Temporal lobe (tissue), 2 donors: Measurements from ENCODE around the genes C4A and HLA-DMB.

- RAMPAGE, long total RNA = no peak
These were observed 6.4 kb downstream of the SAPCD1 start for GRCh38 chr6:31768595-31769440.

- RAMPAGE, long total RNA = no peak
These were observed 1.1 kb downstream of the VWA7 start for GRCh38 chr6:31776007-31776490.

DNA sequence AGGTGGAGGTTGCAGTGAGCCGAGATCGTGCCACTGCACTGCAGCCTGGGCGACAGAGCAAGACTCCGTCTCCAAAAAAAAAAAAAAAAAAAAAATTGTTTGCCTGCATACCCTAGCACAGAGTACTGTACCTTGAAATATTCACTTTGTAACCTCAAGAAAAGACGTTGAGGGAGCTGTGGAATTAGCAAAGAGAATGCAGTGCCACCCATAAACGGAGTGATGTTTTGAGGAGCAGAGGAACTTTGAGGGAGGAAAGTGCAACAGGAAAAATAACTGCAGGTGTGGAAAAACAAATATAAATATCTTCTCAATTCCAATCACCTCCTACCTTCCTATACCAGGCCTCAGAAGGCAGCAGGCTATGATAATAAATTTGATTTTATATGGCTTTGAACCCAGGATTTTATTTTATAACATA is 5.2 kb downstream of the HSPA1A start:
- RAMPAGE, long total RNA = no peak

GRCh38 chr6:31821913-31822993 is 5.3 kb upstream of the HSPA1B start:
- RAMPAGE, long total RNA = no peak

DNA sequence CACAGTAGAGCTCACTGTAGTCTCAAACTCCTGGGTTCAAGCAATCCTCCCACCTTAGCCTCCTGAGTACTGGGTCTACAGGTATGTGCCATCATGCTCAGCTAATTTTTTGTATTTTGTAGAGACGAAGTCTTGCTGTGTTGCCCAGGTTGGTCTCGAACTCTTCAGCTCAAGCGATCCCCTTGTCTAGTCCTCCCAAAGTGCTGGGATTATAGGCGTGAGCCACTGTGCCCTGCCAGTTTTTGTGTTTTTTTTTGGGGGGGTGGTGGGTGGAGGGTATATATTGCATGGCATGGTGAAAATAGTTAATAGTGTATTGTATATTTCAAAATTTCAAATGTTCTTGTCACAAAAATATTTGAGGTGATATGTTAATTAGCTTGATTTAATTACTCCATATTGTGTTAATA is 3.5 kb downstream of the HSPA1B start:
- RAMPAGE, long total RNA = no peak

DNA sequence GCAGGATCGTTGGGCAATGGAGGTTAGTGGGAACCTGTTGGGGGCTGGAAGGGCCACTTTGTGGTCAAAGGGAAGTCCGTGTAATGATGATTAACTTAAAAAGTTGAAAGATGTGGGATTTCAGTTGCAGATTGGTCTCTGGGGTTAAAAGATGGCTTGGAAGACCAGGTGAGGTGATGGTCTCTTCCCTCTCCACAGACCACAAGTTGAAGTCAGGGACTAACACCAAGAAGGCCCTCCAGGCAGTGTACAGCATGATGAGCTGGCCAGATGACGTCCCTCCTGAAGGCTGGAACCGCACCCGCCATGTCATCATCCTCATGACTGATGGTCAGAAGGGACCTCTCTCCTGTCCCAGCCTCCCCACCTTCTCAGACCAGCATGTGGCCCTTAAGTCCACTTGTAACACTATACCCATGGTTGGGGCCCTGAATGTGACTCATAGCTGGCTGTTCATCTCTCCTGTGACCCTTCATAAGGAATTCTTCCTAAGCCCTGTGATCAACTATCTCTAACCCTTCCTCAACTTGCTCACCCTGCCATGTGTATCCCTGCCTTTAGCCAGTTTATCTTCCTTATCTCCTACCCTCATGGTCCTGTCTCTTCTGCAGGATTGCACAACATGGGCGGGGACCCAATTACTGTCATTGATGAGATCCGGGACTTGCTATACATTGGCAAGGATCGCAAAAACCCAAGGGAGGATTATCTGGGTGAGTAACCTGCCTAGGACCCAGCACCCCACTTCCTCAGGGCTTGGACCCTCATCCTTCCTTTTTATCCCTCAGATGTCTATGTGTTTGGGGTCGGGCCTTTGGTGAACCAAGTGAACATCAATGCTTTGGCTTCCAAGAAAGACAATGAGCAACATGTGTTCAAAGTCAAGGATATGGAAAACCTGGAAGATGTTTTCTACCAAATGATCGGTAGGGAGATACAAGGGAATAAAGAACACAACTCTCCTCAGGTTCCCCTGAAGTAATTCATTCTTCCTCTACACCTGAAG is 3.0 kb downstream of the CFB start:
- RAMPAGE, long total RNA = no peak

DNA sequence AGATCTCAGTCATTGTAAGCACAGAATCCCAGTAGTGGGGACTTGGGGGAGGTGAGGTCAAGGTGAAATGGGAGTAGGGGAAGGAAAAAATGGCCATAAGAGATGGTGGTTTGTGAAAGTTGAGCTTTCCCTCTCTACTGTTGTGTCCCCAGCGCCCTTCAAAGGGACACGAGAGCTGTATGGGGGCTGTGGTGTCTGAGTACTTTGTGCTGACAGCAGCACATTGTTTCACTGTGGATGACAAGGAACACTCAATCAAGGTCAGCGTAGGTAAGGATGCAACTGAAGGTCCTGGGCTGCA is 4.2 kb downstream of the CFB start:
- RAMPAGE, long total RNA = no peak

DNA sequence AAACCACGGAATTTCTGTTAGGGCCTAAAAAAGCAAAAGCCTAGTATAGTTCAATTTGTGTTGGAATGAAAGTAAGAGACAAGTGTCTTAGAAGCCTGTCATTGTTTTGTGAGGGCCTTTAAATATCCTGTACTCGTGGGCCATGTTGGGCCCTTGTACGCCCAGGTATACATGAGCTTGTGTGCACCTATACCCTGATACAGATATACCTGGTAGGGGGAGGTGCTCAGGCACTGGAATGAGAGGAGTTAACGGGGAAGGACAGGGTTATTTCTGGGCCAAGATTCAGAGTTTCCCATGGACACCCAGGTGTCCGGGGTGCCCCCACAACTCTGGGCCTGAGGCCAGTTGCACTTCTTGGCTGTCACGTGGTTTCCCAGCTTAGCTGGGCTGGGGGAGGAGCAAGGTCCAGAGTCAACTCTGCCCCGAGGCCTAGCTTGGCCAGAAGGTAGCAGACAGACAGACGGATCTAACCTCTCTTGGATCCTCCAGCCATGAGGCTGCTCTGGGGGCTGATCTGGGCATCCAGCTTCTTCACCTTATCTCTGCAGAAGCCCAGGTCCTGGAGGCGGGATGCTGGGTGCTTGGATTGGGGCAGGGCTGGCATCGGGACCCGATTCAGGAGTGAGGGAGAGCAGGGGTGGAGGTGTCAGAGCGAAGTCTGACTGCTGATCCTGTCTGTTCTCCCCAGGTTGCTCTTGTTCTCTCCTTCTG is at the start of gene C4A:
Gene C4A (plus strand): TSS at position 444 of the 714 bp plus-strand sequence.
- RAMPAGE, long total RNA = no peak

DNA sequence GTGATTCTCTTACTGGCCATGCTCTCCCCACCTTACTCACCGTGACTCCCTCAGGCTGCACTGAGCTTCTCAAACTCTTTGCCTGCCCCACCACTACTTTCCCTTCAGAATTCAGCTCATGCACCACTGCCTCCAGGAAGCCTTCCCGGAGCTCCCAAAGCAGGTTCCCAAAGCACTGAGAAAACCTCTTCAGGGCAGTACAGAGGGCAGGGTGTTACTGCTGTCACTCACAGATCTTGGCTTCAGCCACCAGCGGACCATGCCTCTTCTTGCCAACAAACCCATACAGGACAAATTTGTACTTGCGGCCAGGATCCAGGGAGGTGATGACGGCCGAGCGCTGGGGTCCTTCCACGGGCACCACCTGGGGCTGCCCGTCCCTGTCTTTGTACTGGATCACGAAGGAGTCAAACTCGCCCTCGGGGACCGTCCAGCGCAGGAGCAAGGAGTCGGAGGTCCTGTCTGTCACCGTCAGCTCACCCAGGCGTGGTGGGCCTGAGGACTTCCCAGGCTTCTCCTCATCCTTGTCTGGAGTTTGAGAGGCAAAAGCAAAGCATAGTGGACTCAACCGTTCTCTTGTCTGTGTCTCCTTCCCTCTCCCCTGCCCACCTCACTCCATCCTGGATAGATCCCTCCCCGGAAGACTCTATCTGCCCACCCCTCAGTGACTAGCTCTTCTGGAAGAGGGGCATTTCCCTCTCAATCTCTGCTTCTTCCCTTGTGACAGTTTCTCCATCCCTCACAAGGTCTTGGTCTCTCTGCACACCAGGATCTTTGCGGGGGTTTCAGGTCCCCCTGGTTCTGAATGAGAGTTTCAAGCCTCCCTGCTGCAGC is 24.7 kb downstream of the TNXB start:
- RAMPAGE, long total RNA = no peak

- RAMPAGE, long total RNA = no peak
These were observed 333 bp downstream of the TNXB start for GRCh38 chr6:32108858-32109152.

DNA sequence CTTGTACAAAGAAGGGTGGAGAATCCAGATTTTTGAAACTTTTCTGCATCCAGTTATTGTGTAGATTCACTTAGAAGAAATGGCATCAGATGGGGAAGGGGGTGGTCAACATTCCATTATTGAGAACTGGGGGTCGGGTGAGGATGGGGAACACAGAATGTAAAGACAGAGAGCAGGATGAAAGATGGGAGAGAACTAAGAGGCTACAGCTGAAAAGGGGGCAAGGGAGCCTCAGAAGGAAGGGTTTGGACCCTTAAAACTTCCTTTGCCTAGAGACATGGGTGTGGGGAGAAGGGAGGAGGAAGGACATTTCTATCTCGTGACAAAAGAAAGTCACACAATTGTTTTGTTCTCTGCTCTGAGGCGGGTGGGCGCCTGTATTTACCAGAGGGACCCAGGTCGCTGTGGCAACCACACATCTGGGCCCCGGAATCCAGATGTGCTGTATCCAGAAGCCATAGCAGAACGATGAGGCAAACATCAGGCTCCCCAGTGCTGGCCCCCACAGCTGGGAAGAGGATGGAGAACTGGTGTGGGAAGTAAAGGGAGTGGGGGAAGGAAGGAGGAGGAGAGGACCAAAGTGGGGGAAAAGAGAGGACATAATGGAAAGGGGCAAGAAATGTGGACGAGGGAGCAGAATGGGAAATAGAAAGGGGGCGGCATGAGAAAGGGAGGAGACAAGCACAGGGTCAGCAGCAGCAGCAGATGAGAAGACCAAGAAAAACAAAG is 3.2 kb upstream of the TNXB start:
- RAMPAGE, long total RNA = no peak

- RAMPAGE, long total RNA = no peak
These were observed 391 bp downstream of the PBX2 start for GRCh38 chr6:32189503-32190118.

DNA sequence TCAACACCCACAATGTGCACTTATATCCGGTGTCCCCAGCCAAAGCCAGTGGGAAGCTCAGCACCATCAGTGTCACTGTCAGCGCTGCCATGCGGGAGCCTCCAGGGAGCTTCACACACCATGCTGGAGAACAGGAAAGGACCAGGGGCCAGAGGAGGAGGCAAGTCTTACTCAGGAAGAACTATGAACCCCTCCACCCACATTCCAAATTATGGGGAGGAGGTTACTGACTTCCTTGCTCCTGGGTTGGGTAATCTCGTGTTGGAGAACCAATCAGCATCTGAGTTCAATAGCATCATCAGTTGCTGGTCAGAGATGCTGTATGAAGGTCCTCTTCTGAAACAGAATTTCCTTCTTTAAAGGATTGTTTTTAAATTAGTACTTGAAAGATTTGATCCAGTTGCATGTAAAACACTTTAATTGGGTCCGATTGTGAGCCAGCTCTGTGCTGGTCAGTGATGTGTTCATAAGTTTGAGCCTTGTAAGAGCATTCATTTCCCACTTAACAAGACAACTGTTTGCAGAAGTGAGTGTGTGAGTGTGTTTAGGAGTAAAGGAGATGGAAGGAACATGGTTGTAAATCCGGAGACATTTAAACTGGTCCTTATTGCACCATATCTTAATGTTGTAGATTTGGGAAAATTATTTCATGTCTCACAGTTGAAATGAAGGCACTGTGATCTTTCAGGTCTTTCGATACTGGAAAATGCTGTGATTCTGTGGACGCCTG is 33.9 kb downstream of the HLA-DRA start:
- RAMPAGE, long total RNA = no peak

DNA sequence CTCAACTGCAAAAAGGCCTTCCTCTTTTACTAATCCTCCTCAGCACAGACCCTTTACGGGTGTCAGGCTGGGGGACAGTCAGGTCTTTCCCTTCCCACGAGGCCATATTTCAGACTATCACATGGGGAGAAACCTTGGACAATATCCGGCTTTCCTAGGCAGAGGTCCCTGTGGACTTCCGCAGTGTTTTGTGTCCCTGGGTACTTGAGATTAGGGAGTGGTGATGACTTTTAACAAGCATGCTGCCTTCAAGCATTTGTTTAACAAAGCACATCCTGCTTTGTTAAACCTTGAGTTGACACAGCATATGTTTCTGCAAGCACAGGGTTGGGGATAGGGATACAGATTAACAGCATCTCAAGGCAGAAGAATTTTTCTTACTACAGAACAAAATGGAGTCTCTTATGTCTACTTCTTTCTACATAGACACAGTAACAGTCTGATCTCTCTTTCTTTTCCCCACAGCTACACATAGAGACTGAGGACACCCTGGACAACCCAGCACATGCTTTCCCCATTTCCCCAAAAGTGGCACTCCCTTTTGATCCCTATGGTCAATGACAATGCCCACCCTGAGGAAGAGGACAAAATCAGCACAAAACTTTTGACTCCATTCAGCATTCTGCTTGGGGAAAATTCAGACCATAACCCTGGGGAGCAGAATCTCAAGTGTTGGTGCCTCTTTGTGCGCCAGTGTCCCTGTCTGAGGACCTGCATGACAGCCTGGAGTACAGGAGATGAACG is 8.7 kb downstream of the HLA-DQB1 start:
- RAMPAGE, long total RNA = no peak

GRCh38 chr6:32819492-32819944 is 2.7 kb upstream of the HLA-DOB start:
- RAMPAGE, long total RNA = no peak

- RAMPAGE, long total RNA = no peak
These were observed 9.2 kb upstream of the HLA-DOB start for GRCh38 chr6:32825998-32826473.

- RAMPAGE, long total RNA = no peak
These were observed 10.1 kb upstream of the HLA-DOB start for GRCh38 chr6:32826582-32827655.

DNA sequence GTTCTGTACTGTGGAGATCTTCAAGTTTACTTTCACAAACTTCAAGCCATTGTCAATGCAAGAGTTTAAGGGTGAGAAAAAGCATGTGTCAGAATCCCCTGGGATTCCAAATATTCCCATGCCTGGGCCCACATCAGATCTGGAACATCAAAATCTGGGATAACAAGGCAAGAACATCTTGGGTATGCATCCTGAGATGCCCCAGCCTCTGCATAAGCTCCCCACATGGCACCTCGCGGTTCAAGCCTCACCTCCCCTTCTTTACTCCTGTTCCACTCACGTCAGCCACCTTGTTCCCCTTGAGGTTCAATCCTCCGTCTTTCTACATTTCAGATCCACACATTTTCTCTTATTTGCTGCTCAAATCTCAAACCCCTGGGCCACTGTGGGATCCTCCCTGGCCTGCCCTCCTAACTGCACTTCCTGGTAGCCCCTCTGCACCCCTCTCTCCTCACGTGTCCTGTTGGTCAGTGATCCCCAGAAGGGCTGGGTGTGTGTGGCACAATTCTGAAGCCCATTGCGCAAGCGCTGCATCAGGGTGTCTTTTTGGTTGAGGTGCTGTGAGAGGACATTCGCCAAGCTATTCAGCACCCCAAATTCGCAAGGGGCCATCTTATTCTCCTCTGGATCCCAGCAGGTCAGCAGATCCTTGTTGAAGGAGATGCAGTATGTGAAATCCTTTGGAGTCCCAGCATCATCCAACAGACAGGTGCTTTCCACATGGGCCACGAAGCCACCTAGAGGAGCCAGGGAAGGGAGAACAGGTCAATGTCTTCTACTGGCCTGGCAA is 2.4 kb downstream of the HLA-DMB start:
- RAMPAGE, long total RNA = no peak

- RAMPAGE, long total RNA = no peak
These were observed at the start of gene HLA-DMB for GRCh38 chr6:32940660-32941454. Gene HLA-DMB (minus strand): TSS chr6:32941028.

DNA sequence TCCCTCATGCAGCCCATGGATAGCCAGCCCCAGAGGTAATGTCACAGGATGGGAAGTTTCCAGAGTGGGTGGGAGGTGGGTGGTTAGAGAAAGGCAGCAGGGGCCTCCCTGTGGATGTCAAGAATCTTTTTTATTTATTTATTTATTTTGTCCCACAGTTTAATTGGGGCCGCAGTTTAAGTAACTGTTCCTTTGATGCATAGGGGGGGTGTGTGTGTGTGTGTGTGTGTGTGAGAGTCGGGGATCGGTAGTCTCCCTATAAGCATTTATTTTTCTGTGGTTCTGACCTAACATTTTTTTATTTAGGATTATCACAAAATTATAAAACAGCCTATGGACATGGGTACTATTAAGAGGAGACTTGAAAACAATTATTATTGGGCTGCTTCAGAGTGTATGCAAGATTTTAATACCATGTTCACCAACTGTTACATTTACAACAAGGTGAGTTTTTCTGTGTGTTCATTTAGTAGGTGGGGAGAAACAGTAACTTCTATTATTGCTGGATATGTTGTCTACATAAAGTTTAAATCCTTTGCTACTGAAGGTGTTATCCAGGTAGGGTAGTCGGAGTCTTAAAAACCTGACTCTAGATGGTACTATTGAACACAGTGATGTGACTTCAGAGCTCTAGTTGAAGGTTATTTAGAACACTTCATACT is 6.8 kb downstream of the BRD2 start:
- RAMPAGE, long total RNA = no peak